Neutrophil (primary cell): ENCODE measurements around a stretch of chr2.

- PRO-cap: no peak
These were observed 72.2 kb downstream of the PID1 start for GRCh38 chr2:229198532-229199677.

- PRO-cap: no peak
These were observed 2.3 kb downstream of the PID1 start for GRCh38 chr2:229268655-229269247.

DNA sequence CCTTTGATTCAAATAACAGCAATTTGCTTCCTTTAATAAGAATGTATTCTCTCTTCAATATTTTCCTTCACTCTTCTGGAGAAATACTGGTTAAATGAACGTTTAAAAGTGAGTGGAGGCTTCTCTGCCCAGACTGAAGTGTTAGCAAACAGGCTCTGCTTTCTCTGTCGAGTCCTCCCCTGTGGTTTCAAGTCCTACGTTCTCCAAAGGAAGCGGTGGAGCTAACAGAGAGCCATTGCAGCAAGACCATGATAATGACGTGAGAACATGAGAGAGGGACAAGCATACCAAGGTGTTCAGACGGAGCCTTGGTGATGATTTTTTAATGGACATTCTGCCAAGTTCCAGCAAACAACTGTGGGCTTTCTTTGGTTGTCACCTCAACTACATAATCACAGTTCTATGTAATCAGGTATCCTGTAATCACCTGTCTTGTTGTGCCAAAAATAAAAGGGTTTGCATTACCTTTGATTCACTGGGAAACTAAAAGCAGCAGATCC lies 26.2 kb upstream of the PID1 start:
- PRO-cap: no peak

- PRO-cap: no peak
These were observed 139.1 kb upstream of the PID1 start for GRCh38 chr2:229409915-229410807.

- PRO-cap: no peak
These were observed 1.0 kb upstream of the SP140 start for GRCh38 chr2:230224525-230224874.

DNA sequence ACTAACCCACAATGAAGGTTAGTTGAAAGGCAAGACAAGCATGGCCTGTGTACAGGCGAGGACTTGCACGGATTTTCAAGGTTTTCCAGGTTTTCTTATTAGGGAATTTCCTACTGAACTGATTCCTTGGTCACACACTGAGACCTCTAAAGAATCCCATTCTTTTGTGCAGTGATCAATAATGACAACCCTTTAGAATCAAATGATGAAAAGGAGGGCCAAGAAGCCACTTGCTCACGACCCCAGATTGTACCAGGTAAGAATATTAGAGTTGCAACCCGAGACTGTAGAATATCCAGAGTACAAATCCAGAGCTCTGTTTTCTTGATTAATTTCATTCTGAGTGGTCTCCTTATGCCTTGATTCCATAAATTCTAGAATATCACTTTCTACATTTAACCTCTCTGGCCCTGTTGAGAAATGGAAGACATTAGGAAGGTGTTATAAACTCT lies 47.9 kb downstream of the SP100 start:
- PRO-cap: no peak

DNA sequence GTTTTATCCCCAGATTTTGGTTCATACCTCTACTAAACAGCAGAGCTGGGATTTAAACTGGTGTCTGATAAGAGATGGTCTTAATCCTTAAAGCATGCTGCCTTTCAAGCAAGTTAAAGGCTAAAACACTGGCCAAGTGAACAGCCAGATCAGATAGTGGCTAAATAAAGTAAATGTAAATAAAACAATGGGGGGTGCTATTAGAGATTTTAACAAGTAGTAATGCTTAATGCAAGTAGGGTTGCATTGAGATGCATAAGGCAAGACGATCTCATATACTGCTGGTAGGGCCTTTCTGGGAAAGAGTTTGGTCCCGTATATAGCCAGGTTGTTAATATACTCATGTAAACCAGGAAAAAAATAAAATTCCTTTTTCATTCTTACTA lies 18.4 kb downstream of the CAB39 start:
- PRO-cap: no peak

DNA sequence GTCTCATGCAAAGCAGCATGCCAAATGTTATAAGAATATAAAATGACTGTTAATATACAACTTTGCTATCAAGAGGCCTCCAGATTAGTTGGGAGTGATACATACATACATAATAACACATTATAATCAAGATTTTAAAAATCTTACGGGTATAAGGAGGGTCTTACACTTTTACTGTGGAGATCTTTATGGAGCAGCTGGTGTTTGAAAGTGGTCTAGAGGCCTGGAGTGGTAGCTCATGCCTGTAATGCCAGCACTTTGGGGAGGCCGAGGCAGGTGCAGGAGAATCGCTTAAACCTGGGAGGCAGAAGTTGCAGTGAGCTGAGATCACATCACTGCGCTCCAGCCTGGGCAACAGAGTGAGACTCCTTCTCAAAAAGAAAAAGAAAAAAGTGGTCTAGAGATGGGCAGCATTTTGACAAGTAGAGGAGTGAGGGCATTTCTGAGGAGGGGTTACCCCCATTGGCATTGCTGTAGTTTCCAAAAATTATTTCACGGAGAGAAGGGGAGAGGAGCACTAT lies 34.3 kb downstream of the CAB39 start:
- PRO-cap: no peak

DNA sequence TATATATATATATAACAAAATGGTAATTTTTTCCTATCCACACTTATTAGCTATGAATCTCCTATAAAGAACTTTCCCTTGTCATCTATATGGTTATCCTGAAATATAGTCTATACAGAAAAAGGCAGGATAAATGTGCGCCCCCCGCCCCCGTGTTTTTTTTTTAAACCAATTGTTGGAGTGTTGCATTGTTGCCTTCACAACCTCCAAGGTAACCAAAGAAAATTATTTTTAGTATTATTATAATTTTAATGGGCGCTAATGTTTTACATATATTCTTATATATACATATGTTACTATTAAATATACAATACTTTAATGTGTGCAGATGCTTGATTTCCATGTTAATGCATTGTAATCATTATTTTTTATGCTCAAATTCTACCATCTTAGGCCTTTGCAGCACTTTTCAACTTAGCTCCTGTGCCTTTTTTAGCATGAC lies 36.2 kb downstream of the CAB39 start:
- PRO-cap: no peak

DNA sequence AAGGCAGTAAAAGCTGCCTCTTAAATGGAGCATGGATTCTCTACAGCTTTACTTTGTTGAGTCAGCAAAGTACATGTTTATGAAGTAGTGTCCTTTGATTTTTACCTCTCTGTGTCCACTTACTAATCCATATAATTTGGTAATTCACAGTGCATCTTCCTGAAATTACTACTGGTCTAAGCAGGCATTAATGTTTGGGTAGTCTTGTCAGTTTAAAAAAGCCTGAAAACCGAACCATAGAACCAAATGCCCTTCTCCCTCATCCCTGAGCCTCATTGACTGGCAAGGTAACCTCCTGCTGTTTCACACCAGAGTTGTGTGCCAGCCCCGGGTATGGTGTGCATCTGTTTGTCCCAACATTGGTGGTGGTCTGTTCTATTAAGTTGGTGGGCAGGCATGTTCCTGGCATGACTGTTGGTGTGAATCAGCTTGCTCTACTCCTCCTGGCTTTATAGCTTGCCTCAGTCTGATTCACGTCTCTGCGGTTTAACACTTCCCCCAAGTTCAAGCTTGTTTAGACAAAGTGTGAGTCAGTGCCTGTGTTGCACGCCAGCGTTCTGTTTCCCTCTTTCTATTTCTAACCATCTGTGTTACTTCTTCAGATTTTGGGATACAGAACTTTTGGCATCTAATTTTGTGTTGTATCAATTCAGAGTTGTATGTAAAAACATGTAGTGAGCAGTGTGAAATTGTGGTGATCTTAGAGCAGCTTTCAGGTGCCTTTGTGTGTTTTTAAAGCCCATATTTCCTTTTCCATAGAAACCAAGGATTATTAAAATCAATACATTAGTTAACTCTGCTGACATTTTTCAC lies 70.8 kb upstream of the ITM2C start:
- PRO-cap: no peak

- PRO-cap: no peak
These were observed 8.2 kb downstream of the ITM2C start for GRCh38 chr2:230872873-230873338.

DNA sequence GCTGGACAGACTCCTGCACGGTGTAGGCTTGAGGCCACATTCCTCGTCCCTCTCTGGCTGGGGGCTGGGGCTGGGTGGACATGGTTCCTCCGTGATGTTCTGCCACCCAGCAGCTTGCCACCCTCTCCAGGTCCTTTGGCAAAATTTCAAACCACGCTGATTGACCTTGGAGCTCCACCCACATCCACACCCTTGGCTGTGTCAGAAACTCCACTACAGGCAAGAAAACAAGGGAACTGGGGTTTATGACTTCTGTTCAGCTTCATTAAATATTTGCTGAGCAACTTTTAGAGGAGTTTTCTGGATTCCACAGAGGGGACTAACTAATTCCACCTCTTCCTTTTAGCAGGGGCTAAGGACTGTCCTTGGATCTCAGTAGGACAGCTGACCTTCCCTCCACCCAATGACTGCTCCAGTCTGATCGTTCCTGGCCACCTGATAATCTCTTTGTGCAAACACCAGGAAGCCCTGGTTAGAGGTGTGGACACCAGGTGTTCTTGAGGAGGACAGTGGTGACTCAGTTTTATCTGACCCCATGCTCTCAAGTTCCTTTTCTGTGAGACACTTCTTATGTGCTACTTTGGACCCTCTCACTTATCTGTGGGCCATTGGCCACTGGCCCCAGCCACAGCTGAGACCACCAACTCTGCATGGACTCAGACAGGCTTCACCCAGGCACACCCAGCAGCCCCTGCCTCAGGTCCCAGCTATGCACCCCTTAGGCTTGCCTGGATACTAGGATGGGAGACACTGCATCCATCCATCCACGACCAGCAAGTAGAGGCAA lies 29.2 kb downstream of the GPR55 start:
- PRO-cap: no peak

DNA sequence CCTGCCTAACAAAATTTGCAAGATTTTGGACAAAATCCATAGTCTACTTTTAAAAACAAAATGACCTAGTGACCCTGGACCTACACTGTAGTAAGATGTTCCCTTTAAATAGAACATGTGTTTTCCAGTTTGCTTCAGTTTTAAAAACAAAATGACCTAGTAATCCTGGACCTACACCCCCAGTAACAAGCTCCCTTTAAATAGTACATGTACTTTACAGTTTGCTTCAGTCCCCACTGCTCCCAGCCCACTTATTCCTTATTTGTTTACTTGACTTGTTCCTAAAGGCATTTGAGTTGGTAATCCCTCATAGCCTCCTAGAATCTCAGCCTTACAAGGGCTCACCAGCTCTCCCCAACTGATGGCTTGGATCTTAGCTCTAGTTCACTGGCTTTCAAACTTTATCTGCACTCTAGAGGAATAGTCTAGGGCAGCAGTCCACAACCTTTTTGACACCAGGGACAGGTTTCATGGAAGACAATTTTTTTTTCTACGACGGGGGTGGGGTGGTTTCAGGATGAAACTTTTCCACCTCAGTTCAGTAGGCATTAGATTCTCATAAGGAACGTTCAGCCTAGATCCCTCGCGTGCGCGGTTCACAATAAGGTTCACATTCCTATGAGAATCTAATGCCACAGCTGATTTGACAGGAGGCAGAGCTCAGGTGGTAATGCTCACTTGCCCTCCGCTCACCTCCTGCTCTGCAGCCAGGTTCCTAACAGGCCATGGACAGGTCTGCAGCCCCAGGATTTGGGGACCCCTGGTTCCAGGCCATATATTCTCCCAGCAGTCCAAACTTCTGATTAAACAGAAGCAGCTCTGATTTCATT lies 34.7 kb upstream of the HTR2B start:
- PRO-cap: no peak

GRCh38 chr2:231244758-231245550 lies 46.5 kb downstream of the ARMC9 start:
- PRO-cap: no peak

DNA sequence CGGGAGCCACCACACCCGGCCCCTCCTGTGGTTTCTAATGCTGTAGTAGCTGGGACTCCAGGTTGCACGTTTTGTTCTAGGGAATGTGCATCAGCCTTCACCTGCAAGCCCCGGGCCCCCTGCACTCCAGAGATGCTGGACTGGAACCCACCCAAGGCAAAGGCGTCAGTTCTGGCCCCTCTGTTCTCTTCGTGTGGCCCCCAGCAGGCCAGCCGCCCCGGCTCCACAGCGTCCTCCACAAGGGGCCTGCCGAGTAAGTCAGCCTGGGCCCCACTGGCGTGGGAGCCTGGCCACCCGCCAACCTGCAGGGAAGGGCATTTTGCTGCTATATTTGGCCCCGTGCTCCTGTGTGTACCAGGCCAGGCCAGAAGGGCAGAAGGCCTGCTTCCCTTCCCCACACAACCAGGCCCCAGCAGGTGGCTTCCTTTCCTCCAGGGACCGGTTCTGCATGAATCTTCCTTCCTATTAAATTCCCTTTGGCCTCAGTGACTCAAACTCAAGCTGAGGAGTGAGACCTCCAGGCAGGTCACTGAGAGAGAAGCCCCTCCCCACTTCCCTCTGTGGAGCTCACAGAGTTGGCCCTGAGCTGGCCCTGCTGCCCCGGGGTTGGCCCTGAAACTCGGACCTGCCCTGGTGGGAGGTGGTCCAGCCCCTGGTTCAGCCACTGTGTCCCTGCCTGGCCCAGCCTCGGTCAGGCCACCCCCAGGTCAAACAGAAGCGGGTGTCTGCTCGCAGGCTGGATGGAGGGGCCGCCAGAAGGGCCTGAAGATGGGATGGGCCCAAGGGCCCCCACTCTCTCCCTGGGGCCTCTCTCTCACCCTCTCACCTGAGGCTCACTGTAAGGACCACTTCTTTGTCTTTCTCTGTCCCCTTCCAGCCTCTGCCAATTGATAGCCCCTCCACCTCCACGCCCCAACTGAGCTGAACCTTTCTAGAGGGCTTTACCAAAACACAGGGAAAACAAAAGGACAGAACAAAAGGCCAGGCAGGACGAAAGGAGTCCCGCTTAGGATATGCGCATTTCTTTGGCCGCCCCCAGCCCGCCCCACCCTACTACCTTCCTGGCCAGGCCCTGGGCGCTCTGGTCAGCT lies 25.3 kb upstream of the B3GNT7 start:
- PRO-cap: no peak

- PRO-cap: no peak
These were observed 943 bp downstream of the B3GNT7 start for GRCh38 chr2:231396334-231396972.

- PRO-cap: no peak
These were observed 9.6 kb downstream of the NCL start for GRCh38 chr2:231454431-231455320.

DNA sequence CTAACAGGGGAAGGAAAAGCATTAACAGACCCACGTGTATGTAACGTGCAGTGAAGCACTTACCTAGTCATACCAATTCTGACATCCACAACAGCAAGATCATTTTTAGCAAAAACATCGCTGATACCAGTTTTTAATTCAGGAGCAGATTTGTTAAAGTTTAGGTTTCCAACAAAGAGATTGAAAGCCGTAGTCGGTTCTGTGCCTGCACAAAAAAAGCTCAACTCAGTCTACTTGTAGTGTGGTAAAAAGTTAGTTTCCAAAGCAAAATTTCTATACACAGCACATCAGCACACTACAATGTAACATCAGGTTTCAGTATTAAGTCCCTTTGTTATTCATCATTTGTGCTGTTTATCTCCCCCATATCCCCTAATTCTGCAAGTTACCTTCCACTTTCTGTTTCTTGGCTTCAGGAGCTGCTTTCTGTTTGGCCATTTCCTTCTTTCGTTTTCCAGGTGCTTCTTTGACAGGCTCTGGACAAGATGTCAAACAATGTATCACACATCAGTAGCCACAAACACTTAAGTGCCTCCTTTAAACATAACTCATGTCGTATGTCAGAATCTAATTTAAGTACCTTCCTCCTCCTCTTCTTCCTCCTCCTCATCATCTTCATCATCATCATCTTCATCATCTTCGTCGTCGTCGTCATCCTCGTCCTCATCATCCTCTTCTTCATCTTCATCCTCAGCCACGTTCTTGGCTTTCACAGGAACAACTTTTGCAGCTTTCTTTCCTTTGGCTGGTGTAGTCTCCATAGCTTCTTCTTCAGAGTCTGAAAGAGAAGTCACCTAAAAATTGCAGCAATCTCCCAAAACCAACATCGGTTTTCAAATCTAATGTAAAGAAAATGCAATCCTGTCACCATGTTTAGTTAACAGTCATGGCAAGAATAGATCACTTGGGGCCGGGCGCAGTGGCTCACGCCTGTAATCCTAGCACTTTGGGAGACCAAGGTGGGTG lies 3.9 kb downstream of the NCL start:
- PRO-cap: no peak

DNA sequence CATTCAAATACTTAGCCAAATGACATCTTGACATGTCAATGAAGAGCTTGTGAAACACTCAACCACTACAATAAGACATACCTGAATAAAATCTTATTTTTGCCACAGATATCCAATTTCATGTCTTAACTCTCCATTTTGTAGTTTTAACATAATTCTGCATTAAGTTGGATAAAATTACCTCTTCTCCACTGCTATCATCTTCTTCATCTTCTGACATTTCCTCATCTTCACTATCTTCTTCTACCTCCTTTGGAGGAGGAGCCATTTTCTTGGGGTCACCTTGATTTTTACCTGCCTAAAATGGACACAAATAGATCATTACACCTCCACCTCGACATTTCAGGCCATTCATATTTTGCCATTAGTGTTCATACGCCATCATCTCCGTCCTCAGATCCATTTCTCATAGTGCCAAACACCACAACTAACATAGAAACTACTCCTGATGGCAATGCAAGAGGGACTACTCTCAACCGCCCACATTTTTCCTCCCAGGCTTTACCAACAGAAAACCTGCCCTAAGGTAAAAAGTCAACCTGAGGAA lies 1.2 kb downstream of the NCL start:
- PRO-cap: no peak

GRCh38 chr2:231554110-231554592 lies 23.9 kb upstream of the NMUR1 start:
- PRO-cap: no peak